Pericardium fibroblast (primary cell): ENCODE data around the gene THOC5.

GRCh38 chr22:29022016-29022708, 39.5 kb downstream of the C22orf31 start:
- RAMPAGE, long total RNA = no peak

DNA sequence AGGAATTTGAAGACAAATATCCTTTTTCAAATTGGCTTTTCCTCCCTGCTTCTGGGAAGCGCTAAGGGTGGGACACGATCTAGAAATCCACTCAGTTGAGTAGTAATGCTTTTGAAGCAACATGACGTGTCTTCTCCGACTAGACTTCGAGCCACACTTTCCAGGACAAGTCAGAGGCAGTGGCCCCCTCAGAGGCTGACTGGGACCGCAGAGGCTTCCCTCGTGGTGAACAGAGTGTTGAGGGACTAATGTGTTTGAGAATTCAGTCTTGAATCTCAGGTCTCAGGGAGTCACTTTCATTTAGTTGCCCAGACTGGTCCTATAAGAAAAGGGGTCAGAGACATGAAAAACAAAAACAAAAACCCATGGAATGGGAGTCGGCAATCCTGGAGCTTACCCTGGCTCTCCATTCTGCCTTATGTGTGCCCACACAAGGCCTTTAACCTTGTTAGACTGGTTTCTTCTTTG, 40.0 kb downstream of the KREMEN1 start:
- RAMPAGE, long total RNA = no peak

- RAMPAGE, long total RNA = no peak
Measured at GRCh38 chr22:29141934-29142778, 63.5 kb upstream of the EMID1 start.

- RAMPAGE, long total RNA = no peak
Measured at GRCh38 chr22:29145386-29146151, 60.1 kb upstream of the EMID1 start.

DNA sequence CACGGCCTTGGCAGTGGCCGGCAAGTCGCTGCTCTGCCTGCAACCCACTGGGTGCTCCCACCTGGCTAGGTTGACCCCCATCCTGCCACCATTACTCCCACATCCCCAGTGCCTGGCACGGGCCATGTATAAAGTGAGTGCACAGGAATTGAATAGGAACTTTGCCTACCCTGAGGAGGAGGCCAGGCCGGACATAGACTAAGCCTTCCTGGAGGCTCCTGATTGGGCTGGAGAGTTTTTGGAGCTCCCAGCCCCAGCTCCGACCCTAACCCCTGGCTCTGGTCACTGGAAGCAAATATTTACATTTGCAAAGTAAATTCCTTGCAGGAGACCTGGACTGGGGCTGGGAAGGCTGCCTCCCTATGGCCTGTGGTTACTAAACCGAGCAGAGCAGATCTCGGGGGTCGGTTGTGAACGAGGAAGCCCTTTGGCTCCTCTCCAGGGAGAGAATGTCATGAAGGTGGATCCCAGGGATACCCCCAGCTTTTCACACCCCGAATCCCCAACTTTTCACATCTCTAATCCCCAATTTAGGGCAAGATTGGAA, 14.5 kb downstream of the EMID1 start:
- RAMPAGE, long total RNA = no peak

- RAMPAGE, long total RNA = no peak
Measured at GRCh38 chr22:29232331-29233097, 26.8 kb downstream of the EMID1 start.

- RAMPAGE, long total RNA = no peak
Measured at GRCh38 chr22:29269074-29269305, 922 bp downstream of the EWSR1 start.

GRCh38 chr22:29300816-29301837, 5.3 kb upstream of the GAS2L1 start:
- RAMPAGE, long total RNA = no peak

- RAMPAGE, long total RNA = no peak
Measured at GRCh38 chr22:29309167-29309774, 2.8 kb downstream of the GAS2L1 start.

DNA sequence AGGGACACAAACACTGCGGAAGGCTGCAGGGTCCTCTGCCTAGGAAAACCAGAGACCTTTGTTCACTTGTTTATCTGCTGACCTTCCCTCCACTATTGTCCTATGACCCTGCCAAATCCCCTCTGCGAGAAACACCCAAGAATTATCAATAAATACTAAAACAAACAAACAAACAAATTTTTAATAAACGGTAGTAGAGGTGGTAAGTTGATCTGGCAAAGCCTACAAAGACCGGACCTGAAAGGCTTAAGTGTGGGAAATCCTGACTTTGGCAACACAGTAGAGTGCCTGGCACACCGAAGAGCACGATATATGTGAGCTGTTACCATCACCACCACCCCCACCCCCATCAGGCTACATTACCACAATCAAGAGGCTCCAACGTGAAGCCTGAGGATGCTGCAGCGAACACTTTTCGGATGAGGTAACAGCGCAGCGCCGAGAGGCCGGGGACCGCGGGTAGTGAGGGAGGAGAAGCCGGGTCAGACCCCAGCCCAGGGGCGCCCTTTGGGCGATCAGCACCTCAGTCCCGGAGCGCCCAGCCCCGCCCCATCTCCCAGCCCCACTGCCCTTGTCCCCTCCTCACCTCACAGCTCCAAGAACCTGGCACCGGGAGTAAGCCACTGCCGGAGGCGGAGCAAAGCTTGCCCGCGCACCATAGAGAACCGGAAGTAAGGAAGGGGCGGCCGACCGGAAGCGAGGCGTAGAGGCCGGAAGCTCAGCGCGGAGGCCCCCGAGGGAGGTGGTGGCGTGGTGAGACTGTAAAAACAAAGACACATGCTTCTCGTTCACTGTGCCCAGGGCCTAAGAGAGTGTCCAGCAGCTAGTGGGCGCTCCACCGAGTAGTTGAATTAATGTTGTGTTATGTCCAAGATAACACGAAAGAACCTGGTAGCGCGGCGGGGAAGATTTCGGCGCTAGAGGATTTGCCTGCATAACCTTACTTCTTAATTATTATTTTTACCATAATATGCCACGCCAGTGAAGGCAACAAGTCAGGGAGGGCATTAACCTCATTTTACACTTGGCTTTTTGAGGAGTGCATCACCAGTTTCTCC, at the start of gene THOC5:
TSS of gene THOC5 (minus strand) at position 673 of the 1,058 bp plus-strand sequence.
- RAMPAGE, long total RNA = start-site peak on the minus strand centred at position 637 of the sequence, 66 bp wide, 948 and 161 reads in 2 replicates

- RAMPAGE, long total RNA = no peak
Measured at GRCh38 chr22:29804551-29805007, 33.5 kb downstream of the ASCC2 start.

- RAMPAGE, long total RNA = no peak
Measured at GRCh38 chr22:29855755-29856144, 17.7 kb upstream of the ASCC2 start.

- RAMPAGE, long total RNA = no peak
Measured at GRCh38 chr22:30013155-30013567, 67.1 kb upstream of the HORMAD2 start.

- RAMPAGE, long total RNA = no peak
Measured at GRCh38 chr22:30038091-30038808, 42.0 kb upstream of the HORMAD2 start.

- RAMPAGE, long total RNA = no peak
Measured at GRCh38 chr22:30208700-30209496, 37.7 kb downstream of the LIF start.

DNA sequence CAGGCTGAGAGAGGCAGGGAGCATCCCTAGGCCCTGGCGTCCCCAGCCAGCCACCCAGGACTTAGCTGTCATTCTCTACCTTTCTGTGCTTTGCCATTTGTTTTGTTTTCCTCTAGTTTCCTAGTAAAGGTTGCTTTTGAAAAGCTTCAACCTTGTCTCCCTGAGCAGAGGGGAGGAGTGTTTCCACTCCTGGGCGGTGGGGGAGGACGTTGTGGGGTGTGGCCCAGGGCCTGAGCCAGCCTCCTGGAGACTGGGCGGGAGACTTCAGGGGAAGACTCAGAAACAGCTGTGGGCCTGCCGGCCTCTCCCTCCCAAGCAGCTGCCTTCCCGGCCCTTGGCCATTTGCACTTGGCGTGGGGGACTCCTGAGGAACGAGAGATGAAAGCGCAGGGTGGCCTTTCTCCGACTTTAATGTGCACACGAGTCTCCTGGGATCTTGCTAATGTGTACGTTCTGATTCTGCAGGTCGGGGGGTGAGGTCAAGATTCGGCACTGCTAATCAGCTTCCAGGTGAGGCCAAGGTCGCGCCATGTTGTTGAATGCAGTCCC, 8.0 kb downstream of the LIF start:
- RAMPAGE, long total RNA = no peak

DNA sequence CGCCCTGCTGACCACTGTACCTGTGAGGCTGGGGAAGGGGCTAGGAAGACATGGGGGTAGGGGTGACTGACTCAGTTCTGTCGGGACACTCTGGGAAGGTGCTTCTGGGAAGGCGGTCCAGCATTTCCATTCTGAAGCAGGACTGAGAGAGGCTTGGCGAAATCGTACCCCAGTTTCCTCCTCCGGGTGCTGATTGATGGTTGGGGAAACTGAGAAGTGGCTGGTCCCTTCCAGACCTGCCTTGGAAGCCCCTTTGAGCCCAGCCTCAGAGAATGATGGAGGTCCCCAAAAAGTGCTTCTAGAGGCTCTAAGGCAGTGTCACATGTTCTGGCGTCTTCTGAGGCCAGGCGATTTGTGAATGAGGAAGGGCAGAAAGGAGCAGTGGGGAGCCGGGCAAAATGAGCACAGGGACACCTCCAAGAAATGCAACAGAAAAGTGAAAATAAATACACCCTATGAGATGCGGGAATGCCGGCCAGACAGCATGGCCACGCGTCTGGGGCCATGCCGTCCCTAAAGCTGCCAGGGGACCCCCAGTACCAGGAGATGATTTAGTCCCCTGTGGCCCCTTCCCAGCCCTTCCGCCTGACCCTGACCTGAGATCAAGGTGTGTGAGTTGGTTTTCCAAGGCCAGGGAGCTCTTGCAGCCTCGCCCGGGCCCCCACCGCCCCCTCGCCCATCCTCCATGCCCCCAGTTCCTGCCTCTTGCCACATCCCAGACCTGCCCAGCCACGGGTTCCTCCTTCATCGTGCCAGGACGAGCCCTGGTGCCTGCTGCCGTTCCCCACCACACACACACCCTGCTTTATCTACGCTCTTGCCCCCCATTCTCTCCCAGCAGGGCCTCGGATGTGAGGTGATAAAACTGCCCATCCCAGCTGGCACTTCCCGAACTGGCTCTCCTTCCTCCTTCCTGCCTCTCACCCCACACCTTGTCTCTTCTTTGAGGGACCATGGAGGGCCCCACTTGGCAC, 1.2 kb upstream of the LIF start:
- RAMPAGE, long total RNA = no peak

- RAMPAGE, long total RNA = no peak
Measured at GRCh38 chr22:30251555-30252051, 5.0 kb upstream of the LIF start.

- RAMPAGE, long total RNA = no peak
Measured at GRCh38 chr22:30252290-30253033, 5.9 kb upstream of the LIF start.

DNA sequence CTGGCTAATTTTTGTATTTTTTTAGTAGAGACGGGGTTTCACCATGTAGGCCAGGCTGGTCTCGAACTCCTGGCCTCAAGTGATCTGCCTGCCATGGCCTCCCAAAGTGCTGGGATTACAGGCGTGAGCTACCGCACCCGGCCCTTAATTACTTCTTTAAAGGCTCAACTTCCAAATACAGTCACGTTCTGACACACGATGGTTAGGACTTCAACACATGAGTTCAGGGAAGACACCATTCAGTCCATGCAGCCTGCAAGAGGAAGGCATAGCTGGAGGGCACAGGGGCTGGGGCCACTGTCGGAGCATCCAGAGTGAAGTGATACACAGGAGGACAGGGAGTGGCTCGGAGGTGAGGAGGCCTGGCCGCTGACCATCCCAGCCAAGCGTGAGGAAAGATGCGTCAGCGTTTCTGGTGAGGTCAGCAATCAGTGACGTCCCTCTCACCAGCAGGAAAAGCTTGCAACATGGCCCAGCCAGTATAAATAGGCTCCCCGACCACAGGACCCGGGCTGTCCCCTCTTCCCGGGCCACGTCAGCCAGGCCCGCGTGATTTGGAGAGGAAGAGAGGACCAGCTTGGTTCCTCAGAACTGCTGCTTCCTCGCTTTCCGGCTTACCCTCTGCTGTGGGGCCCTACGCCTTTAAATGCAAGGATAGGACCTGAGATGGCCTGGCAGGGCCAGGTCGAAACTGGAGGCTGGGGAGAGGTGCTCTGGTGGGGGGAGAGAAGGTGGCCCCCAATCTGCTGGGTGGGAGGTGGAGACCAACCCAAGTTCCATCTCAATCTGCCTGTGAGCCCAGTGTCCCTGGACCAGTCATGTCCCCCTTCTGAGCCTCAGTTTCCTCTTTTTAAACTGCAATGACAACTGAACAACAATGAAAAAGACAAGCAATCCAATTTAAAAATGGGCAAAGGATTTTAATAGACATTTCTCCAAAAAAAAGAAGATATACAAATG, 4.2 kb upstream of the OSM start:
- RAMPAGE, long total RNA = no peak